ENCODE measurements around the gene FGF1.

GRCh38 chr5:142600622-142601009 is 85.3 kb downstream of the FGF1 start:
- PRO-cap, result no peak

DNA sequence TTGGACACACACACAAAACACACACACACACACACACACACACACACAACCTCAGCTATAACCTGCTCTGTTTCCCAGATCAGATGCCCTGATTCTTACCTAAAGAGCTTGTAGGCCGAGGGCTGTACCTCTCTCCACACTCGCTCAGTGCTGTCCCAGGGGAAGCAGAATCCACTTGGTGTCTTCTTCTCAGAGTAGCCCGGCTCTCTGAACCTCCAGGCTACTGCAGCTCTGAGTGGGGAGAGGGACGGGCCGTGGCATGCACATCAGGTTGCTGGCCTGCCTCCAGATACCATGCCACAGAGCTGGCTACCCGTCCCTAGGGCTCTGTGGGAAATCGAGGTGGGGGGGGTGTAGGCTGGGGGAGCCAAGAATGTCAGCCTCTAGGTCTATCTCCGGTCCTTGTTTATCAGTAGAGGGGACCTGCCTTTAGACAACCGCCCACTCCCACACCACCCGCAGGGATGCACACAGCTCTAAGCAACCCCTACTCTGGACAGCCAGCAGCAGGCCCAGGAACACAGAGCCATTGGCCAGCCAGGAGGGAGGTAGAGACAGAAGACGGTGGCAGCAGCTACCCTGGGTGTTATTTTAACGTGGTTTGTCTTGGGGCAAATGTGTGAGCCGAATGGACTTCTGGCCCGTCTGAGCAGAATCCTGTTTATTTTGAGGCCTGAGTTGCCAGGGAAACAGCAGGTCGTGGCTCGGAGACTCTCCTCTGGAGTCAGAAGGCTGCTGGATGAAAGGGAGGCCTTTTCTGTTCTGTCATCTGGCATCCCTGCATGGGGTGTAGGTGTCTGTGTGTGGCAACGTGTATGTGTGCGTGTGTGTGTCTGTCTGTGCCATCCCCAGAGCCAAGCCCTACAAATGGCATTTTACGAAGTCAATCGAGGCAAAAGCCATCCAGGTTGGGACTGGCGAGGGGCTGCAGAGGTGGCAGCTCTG is at the start of gene FGF1:
Gene FGF1 (minus strand): TSS at position 233 of the 945 bp plus-strand sequence.
- PRO-cap, result no peak

DNA sequence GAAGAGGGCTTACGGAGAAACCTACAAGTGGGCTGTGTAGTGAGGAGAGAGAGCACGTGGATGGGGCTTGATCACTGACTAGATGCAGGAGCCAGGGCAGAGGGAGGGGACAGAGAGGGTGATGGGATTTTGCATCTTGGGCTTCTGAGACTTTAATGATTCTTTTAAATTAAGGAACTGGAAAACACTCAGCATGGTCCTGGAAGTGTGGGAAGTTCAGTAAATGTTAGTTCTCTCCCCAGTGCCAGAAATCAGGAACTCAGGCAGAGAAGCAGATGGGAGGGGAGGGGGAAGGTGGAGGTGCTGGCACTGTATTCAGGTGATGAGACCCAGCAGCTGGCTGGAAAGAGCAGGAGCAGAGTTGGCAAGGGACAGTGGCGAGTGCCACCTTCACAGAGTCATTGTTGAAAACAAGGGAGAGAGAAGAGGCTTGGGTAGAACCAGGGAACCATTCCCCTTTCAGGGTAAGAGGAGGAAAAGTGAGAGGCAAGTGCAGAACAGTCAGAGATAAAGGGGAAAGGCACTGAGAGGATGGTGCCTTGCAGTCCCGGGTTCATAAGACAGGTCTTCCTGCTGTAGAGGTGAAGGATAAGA is 46.9 kb downstream of the ARHGAP26 start:
- PRO-cap, result no peak

DNA sequence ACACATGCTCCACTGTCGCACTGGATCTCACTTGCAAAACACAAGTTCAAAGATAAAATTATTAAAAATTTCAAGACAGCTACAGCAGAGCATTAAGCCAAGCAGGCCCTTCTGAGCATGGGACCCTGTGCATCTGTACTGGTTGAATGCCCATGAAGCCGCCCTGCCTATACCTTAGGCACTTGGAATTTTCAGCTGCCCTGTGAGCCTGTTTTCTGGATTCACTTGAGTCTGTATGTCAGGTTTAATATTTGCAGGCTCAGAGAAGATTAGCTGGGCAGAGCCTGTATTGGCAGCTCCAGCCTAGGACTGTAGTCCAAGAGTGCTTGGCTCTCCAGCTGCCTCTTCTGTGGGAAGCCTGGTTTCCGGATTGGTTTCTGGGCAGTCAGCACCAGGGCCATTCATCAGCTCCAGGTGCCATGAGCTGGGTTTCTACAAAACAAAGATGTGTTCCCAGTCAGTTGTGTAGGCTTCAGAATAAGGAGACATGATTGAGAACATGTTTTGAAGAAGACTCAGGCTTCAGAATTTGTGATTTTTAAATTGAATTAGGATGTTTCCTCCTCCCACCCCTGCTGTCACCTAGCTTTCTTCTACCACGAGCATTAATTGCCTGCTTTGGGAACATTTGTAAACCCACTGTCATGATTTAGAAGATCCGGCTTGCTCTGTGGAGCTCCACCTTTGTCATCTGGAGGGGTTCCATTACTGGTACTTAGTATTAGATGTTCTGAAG is 90.1 kb downstream of the ARHGAP26 start:
- PRO-cap, result no peak

- PRO-cap, result no peak
These were observed 102.5 kb downstream of the ARHGAP26 start for GRCh38 chr5:142872605-142873191.

DNA sequence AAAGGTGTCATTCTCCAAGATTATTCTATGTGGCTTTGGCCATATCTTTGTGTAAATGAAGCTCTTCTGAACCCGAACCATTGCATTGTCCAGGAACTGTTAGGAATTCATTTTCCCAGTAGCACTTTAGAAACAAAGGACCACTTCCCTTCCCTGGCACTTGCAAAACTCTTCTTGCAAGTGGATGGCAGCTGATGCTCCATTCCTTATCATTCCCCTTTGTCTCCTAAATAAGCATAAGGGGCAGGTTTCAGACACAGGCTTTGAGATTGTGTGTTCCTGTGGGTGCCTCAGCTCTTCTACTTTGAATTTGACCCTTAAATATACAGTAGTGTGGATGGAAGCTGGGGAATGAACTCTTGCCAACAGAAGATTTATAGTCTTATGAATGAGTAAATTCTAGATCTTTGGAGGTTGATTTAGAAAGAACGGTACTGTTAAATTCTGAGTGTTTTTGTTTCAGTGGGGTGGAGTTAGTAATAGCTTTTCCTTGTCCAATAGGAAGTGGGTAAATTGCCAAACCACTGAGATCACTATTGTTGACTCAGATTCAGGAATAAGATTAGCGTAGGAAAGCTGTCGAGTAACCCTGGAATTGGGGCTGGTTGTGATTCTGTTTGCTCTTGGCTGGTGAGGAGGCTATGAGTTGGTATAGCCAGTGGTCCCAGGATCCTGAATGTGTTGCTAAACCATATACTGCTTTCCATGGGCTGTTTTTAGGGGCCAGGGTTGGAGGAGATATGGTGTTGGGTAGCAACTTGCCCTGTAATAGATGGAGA is 155.5 kb downstream of the ARHGAP26 start:
- PRO-cap, result no peak

GRCh38 chr5:142996469-142997025 is 226.4 kb downstream of the ARHGAP26 start:
- PRO-cap, result no peak

DNA sequence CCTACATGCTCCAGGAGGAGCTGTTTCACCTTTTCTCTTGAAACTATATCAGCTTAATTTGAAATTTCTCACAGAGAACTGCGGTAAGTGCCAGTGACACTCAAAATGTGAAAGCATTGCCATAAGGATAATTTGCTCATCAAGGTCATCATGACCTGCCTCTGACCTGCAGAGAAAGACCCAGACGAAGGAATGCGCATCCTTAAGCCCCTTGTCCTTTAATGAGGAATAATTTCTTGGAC is 233.0 kb downstream of the ARHGAP26 start:
- PRO-cap, result no peak

- PRO-cap, result no peak
These were observed 270.2 kb downstream of the ARHGAP26 start for GRCh38 chr5:143040274-143040923.

GRCh38 chr5:143051002-143051890 is 281.1 kb downstream of the ARHGAP26 start:
- PRO-cap, result unidirectional peak, plus-strand start at chr5:143051812

DNA sequence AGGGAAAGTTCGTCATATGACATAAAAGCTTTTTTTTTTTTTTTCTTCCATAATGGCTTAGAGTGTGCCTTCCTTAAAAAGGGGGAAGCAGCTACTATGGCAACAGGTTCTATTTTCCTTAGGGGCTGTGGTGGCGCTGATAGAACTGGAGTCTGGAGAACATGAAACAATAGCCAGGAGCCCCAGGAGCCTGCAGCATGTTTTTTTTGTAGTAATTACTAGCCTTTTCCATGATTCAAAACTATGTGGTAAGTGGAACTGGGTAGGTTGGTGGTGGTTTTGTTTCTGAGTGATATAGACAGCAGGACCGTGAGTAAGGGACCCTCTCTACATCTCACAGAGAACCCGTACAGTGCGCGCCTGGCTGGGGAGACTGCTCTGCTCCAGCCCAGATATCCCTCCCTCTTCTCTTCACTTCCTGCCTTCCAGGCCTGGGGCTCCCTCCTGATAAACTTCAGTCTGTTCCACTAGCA is 301.6 kb downstream of the NR3C1 start:
- PRO-cap, result no peak

- PRO-cap, result no peak
These were observed 244.7 kb downstream of the NR3C1 start for GRCh38 chr5:143158667-143159370.

DNA sequence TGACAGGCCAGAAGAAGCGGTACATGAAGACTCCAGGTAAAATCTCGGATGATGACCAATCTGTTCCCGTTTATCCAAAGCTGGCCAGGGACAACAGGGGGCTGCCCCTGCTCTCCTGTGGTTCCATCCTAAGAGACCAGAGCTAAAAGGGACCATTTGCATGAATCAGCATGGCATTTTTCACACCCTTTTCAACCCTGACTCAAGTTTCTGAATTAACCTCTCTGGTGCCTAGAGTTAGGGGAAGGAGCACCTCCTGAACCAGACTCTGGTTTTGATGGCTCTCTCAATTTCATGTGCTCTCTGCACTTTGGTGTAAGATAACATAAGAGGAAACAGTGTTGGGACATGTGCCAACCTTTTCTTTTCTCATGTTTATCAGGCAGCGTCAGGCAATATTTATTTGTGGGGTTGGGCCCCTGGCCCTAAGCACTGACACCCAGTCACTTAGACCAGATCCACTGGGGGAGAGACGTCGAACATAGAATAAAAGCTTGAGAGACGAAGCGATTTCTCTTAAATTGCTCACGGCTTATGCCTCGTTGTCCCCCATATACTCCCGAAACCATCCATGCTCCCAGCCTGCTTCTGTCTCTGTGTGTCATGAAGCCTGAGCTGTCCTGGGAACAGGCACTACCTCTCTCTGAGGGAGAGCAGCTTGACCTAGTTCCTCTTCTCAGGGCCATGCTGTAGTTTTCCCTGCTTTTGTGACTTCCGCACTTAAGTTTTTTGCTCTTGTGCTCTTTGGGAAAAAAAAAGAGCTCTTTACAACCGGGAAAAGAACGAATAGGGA is 195.9 kb downstream of the NR3C1 start:
- PRO-cap, result no peak

DNA sequence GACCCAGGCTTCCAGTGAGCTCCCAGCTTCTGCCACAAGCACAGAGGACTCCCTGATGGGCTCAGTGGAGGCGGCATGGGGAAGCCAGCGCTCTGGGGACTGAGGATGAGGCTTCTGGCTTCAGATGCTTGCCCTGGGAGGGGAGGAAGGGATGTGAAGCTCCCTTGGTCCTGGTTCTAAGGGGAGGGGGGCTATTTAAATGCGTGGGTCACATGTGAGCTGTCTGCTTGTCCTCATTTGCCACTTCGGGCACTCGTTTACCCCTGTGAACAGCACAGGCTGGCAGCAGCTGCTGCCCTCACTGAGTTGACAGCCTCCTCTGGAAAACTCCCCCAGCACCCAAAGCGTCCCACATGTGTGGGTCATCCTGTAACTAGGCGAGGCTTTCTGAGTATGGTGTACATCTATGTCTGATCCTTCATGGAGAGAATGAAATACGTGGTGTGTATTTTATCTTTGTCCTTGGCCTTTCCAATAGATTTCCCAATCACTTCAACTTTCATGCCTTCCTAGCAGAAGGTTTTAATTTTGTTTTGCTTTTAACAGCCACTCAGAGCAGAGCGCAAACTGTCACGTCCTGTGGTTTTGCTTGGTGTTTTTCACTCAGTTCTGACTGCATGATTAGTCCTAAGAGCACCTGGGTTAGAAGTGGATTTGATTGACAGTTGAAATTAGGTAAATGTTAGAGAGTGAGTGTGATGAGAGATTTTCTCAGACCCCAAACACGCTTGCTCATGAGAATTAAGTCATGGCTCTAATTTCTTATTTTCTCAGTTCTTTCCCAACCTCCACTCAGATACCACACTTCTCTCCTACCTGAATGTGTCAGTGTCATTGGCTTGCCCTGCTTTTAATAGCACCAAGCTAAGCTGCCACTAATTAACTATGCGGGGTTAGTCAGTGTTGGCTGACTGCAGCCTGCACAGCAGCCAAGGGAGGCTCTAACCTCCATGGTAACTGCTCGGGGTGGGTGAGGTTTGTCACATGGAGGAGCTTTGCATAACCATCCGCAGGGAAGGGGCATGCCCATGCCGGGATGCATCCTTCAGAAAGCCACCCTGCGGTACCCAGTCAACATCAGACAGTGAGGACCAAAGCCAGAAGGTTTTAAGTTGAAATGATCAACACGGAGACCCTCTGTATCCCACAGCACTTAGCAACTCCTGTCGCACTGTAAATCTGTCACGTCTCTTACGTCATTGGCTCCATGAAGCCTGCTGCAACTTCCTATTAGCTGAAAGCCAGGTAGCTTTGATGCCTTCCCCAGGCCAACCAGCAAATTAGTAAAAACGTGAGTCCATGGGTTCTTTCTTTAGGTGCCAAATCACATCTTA is 173.5 kb downstream of the NR3C1 start:
- PRO-cap, result no peak

GRCh38 chr5:143279414-143280428 is 123.8 kb downstream of the NR3C1 start:
- PRO-cap, result no peak

DNA sequence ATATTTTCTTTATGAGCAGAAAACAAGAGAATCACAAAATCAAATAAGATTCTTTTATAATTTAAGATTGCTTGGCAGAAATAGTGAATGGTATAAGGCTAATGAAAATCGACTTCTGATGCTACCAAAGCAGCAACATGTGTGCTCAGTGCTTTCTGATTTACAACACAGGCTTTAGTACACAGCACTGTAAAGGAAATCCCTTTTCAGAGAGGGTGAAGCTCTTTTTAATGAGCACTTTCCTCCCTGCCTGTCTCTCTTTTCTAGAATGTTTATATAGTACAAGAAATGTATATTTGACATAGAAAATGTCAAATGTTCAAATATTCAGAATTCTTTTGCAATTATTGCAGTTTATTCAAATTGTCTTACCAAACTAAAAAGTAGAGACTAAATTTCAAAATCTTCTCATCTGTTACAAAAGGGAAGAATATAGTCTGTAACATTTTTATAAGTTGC is 56.6 kb downstream of the NR3C1 start:
- PRO-cap, result no peak

- PRO-cap, result no peak
These were observed 49.4 kb downstream of the NR3C1 start for GRCh38 chr5:143353905-143354605.

- PRO-cap, result bidirectional peak, plus-strand start at chr5:143404692, minus-strand start at chr5:143404482
These were observed 997 bp upstream of the NR3C1 start for GRCh38 chr5:143404643-143404723.

GRCh38 chr5:143432648-143433558 is 29.4 kb upstream of the NR3C1 start:
- PRO-cap, result no peak

- PRO-cap, result no peak
These were observed 129.8 kb upstream of the HMHB1 start for GRCh38 chr5:143682043-143682732.

Measured in right cardiac atrium (tissue), 1 donor.